NB4 (cell line): ENCODE measurements around a stretch of chr18.

GRCh38 chr18:35470489-35470700 lies 27.4 kb downstream of the INO80C start:
- RRBS: no CpG with 5 or more reads among the region's 6 CpGs

- RRBS: no CpG with 5 or more reads among the region's 3 CpGs
Observed at GRCh38 chr18:35488765-35489195, 9.0 kb downstream of the INO80C start.

GRCh38 chr18:35513497-35514046 lies 15.8 kb upstream of the INO80C start:
- RRBS: no CpG with 5 or more reads among the region's 5 CpGs

GRCh38 chr18:35592202-35593431 lies 11.1 kb downstream of the GALNT1 start:
- RRBS: no CpG with 5 or more reads among the region's 5 CpGs

DNA sequence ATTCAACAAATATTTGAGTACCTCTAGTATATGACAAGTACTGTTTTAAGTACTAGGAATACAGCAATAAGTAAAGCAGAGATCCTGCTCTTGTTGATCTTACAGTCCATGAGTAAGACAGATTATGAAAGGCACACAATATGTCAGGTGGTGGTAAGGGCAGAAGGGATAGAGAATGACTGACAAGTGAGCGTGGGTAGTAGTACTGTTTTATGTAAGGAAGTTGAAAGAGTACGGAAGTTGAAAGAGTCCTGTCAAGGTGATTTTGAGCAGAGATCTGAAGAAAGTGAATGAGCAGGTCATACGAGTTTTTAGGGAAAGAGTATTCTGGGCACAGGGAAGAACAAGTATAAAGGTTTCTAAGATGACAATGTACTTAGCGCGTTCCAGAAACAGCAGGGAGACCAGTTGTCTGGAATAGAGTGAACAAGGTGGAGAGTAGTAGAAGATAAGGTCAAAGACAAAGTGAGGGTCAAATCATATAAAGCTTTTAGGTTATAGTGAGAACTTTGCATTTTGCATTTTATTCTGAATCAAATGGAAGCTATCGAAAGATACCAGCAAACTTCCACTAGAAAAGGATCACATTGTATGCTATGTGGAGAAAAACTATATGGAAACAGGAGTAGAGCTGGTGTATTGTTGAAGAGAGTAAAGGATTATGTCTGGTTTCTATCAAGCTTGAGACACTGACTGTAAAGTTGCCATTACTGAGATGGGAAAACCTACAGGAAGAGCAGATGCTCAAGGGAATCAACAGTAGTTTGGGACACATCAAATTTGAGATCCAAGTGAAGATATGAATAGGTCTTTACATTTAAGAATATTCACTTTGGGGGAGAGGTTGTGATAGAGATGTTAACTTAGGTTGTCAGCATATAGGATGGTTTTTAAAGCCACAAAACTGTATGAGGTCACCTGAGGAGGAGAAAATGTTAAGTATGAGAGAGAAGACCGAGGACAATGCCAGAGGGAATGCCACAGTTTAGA lies 111.7 kb downstream of the GALNT1 start:
- RRBS: no CpG with 5 or more reads among the region's 7 CpGs

DNA sequence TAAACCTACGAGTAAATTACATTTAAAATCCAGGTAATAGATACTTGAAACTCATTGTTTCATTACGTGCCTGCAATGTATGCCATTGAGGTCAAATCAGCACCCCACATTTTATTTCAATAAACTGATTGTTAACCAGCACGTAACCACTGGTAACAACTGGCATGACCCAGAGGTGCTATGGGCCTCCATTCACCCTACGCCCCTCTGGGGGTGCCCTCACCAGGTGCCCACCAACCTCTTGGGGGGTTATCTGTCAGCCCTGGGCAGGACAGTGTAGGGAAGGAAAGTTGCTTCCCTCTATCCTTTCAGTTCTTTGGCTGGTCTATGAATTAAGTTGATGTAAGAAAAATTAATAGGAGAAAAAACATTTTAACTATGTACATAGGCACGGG lies 190.0 kb downstream of the GALNT1 start:
- RRBS: no CpG with 5 or more reads among the region's 5 CpGs

DNA sequence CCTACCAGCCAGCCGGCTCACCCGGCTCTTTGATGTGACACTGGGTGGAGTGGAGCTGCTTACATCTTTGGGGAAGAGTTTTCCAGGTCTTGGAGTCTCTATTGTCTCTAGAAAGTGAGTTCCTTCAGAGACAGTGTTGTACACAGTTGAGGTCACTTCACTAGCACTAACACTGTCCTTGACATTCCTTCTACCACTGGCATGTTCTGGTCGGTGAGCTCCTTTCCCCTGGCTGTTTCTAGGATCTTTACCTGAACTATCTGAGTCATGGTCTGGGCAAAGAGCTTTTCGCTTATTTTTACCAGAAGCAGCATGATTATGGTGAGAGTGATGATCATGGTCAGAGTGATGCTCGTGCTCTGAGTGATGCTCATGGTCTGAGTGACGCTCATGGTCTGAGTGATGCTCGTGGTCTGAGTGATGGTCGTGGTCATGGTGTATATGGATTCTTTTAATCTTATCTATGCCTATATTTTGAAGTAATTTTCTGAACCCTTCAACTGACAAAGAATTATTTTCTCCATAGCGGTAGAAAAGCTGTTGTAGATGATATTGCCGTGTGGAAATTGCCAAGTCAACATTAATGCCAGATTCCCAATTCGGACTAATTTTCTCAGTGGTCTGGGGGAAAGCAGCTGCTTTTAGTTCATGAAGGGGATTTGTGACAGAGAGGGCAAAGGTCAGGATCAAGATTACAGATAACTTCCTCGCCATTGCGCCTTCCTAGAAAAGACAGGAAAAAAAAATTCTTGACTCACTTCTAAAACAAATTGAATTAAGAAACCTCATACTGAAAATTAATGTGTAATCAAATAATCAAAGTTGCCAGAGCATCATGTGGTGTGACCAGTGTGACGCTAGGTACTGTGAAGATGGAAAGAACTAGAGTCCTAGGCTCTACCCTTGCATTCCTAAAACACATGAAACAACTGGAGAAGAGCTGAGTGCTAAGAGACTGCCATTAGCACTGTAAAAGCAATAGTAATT lies 2.6 kb downstream of the SLC39A6 start:
- RRBS: no CpG with 5 or more reads among the region's 14 CpGs

DNA sequence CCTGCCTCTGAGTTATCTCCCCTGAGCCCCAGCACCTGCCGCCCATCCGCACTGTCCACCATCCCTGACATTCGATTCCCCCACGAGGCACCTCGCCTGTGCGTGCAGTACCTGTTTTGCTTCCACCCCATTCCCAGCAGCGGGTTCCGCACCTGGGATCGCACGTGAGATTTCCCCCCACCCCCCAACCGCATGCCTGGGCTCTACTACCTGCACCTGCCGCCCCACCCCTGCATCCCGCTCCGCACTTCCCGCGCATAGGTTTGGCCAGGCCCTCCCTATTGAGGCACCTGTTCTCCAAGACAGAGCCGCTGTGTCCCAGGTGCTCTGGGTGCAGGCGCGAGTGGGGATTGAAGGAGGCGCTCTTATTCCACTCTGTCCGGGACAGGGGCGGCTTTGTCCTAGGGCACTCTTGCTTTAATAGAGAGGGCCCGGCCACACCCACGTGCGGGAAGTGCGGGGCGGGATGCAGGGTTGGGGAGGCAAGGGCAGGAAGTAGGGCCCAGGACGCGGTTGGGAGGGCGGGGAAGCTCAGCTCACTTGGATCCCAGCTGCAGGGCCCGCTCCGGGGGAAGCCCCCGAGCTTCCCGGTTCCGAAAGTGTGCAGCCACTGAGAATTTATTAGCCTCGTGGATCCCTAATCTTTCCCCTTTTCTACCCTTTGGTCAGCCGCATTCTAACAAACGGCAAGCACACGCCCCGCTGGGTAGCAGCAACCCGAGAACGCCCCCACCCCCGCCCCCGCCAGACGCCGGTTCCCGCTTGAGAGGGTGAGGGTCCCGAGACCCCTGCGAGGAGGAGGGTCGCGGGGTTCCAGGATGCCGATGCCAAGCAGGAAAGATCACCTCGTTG lies 681 bp upstream of the MOCOS start:
- RRBS: 33% methylated on average over 1 of the region's 53 CpGs

DNA sequence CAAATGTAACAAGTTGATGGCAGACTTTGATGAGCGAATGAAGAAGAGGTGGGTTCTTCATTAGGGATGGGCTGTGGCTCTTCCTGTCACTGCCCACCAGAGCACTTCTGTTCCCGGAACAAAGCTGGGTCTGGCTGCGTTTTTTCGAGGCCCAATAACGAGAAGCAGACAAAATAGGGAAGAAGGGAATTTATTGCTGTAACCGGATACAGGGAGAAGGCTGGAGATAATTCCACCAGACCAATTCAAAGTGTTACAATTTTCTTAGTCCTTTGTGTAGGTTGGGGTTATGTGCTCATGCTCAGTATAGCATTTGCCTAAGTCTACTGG lies 84.7 kb downstream of the FHOD3 start:
- RRBS: 90% methylated on average over 3 of the region's 6 CpGs

DNA sequence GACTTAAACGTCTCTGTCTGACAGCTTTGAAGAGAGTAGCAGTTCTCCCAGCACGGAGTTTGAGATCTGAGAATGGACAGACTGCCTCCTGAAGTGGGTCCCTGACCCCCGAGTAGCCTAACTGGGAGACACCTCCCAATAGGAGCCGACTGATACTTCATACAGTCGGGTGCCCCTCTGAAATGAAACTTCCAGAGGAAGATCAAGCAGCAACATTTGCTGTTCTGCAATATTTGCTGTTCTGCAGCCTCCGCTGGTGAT lies 283.1 kb downstream of the KIAA1328 start:
- RRBS: no CpG with 5 or more reads among the region's 6 CpGs

- RRBS: 64% methylated on average over 38 of the region's 77 CpGs
Observed at GRCh38 chr18:37253808-37254465, 311.7 kb downstream of the CELF4 start.

- RRBS: no CpG with 5 or more reads among the region's 3 CpGs
Observed at GRCh38 chr18:37452916-37453426, 112.6 kb downstream of the CELF4 start.

DNA sequence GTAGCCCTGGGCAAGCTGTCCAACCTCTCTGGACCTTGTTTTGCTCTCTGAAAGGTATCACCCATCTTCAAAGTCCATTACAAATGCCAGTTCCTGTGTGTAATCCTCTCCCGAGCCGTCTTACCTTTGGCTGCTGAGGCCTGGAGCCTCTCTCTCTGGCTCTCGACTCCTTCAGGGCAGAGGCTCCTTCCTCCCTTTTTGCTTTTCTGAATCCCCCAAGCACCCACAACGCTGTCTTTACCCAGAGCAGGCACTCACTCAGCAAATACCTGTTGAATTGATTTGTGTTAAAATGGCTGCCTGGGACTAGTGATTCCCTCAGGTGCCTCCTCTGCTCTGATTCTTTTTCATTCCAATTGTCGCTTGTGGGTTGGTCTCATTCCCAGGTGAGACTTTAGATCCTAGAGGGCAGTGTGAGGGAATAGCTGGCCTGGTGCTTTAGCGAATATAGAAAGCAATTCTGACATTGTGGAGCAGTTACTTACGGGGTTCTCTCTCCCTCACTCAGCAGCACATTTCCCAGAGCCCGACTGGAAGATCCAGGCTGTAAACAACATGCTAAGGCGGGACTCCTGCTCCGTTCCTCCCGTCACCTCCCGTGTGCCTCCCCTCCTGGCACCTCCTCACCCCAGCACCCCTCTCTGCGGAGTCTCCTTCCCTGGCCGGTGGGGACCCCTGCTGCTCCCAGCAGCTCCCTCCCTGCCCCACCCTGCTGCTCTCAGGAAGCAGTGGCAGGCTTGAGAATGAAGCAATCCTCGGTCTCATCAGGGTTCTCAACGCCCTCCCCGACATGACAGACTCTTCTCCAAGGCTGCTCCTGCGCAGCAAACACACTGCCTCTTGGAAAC lies 27.1 kb downstream of the CELF4 start:
- RRBS: no CpG with 5 or more reads among the region's 18 CpGs

DNA sequence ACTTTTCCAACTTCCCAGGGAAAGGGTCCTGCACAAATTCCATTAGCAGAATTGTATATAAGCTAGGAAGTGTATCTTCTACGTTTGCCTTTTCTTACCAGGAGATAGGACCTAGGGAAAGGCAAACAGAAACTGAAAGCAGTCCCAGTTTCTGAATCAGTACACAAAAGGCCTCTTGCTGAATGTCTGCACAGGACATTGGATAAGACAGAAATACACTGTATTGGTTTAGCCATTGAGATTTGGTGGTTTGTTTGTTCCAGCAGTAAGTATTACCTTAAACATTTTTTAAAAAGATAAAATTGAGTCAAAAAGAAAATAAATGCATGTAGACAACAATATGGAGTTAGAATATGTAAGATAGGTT lies 1888.4 kb upstream of the CELF4 start:
- RRBS: no CpG with 5 or more reads among the region's 1 CpG

- RRBS: no CpG with 5 or more reads among the region's 6 CpGs
Observed at GRCh38 chr18:39800162-39800490, 2154.9 kb upstream of the PIK3C3 start.

DNA sequence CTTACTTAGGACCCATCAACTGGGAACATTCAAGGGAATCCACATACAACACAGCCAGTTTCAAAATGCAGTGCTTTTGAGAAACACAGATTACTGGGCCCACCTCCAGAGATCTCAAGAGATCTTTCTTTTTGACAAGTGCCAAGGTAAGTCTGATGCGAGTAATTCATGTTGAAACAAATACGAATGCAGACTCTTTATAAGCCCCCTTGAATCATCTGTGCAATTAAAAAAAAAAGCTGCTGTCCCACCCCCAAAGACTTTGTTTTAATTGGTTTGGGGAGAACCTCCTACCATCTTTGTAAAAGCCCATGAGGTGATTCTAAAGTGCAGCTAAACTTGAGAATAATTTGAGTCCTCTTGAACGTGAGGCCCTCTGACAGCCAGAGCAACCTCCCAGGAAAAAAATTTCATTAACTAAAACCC lies 1034.4 kb upstream of the PIK3C3 start:
- RRBS: no CpG with 5 or more reads among the region's 3 CpGs

DNA sequence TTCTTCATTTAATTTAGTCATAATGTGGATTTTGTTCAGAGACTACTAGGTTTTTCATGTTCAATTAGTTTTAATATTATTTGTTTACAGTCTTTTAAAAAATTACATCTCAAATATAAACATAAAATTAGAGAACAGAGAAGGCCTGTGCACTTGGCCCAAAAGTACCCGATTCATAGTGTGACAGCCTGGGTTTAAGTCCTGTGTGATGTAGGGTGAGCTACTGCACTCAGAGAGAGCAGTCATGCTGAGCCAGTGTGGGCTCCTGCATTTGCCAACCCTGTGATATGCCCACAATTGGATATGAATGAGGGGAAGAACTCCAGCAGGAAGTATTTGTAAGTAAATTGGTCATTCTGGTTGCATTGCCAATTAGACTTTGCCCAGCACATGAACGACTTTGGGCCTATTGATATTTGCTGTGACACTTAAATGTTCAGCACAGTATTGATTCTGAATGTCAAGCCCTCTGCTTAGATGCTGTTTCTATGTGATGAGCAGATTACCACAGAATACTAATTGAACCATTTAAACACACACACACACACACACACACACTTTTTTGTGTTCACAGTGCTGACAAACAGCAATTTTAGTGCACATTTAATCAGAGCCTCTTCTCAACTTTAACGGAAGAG lies 570.8 kb downstream of the PIK3C3 start:
- RRBS: no CpG with 5 or more reads among the region's 3 CpGs

GRCh38 chr18:44679903-44680743 lies 565 bp upstream of the SETBP1 start:
- RRBS: 62% methylated on average over 26 of the region's 94 CpGs

- RRBS: no CpG with 5 or more reads among the region's 6 CpGs
Observed at GRCh38 chr18:44711082-44711610, 30.5 kb downstream of the SETBP1 start.